AG10803 (cell line): ENCODE data around the genes MBD3L1, ZNF561, COL5A3 and CDKN2D.

DNA sequence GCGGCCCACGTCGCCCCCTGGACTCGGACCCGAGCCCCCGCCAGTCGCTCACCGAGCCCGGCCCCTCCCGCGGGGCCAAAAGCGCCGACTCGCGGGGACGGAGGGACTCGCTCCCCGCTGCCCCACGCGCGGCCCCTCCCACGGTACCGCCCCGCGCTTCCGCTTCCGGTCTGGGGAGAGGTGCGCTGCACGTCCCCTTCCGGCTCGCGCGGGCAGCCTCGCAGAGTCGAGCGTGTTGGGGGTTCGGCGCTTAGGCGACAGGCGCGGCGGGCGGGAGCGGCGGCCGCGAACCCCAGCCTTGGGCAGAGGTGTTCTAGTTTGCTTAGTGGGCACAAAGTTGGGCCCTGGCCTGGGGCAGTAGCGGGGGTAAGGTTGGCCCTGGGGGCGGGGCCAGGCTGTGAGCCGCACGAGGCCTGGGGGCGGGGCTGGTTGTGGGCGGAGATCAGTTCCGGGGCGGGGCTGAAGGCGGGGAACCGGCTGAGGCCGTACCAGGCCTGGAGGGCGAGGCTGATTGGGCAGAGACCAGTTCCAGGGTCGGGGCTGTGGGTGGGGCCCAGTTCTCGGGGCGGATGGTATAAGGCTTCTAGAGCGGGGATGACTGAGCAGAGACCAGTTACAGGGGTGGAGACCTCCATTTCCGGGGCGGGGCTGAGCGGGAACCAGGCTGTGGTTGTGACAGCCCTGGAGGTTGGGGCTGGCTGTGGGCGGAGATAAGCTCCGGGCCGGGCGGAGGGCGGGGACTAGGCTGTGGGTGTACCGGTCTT lies at the start of gene MBD3L1:
TSS of gene MBD3L1 (plus strand) at position 221 of the 764 bp plus-strand sequence.
- RRBS = under 1% methylated on average over 18 of the region's 72 CpGs

- RRBS = no CpG with 5 or more reads among the region's 20 CpGs
These were observed 11.3 kb upstream of the OR1M1 start for GRCh38 chr19:9075308-9076166.

DNA sequence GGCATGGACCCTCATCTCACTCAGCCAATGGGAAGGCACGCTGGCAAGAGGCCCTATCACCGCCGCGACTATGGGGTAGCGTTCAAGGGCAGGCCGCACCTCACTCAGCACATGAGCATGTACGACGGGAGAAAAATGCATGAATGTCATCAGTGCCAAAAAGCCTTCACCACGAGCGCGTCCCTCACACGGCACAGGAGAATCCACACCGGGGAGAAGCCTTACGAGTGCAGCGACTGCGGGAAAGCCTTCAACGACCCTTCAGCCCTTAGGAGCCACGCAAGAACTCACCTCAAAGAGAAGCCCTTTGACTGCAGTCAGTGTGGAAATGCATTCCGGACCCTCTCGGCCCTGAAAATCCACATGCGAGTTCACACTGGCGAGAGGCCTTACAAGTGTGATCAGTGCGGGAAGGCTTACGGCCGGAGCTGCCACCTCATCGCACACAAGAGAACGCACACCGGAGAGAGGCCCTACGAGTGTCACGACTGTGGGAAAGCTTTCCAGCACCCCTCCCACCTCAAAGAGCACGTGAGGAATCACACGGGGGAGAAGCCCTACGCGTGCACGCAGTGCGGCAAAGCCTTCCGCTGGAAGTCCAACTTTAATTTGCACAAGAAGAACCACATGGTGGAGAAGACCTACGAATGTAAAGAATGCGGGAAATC lies 18.5 kb upstream of the OR7D2 start:
- RRBS = 95% methylated on average over 3 of the region's 39 CpGs

DNA sequence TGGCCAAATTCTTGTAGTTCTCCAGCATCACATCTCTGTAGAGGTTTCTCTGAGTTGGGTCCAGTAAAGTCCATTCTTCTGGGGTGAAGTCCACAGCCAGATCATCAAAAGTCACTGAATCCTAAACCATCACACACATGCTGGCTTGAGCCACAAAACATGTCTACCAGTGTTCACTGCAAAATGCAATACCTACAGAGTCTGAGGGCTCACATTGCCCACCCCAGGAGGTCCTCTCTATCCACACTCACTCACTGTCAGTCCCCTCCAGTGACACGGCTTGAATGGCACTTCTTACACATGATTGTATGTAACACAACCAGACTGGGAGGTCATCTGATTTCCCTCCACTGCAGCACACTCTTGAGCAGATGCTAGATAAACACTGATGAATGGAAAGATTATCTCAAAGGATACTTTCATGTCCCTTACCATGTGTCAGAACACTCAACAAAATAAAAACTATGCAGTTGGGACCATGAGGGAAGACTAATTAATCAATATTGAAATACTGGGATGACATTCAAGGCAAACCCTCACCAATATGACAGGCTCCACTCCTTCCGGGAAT lies 16.8 kb downstream of the ZNF266 start:
- RRBS = no CpG with 5 or more reads among the region's 2 CpGs

- RRBS = no CpG with 5 or more reads among the region's 1 CpG
These were observed 10.6 kb downstream of the ZNF426 start for GRCh38 chr19:9527756-9528376.

DNA sequence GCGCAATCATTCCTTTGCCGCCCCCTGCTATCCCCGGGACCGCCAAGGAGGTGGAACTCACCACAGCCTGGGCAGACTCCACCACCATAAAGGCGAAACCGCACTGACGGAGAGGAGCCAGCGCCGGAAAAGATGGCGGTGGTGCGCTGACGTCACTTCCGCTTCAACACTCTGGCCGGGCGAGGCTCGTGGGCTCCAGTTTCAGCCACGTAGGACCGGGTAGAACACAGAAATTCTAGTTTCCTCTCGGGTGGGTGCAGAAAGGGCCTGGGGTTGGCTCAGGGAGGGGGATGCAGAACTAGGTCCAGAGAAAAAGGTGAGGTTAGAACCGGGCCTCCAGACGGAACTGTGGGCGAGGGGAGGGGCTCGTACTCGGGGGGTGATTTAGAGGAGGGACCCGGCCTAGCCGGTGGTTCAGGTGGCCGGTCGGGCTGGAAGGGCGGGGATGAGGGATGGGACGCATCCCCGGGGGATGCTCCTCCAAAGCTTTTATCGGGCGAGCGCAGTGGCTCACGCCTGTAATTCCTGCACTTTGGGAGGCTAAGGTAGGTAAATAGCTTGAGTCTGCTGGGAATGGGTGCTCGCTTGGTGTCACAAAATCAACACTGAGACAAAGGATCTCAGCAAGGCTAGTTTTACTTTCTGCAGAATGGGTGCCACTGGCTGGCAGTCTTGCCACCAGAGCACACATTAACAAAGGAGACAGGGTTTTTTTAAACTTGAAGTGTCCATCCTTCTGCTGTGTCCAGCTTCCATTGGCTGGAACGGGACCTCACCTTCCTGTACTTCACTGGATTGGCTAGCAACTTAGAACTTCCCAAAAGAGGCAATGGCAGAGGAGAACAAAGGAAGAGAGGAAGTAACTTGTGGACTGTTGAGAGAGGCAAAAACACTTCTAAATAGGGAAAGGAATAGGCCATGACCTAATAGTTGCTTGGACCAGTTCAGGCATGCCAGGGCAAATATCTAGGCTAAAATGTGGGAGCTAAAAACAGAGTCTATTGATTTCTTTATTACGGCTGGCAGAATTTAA lies at the start of gene ZNF561:
TSS of gene ZNF561 (minus strand) at position 132 of the 1,033 bp plus-strand sequence.
- RRBS = 1% methylated on average over 22 of the region's 38 CpGs

- RRBS = no CpG with 5 or more reads among the region's 6 CpGs
These were observed 32.9 kb downstream of the COL5A3 start for GRCh38 chr19:9977424-9977842.

DNA sequence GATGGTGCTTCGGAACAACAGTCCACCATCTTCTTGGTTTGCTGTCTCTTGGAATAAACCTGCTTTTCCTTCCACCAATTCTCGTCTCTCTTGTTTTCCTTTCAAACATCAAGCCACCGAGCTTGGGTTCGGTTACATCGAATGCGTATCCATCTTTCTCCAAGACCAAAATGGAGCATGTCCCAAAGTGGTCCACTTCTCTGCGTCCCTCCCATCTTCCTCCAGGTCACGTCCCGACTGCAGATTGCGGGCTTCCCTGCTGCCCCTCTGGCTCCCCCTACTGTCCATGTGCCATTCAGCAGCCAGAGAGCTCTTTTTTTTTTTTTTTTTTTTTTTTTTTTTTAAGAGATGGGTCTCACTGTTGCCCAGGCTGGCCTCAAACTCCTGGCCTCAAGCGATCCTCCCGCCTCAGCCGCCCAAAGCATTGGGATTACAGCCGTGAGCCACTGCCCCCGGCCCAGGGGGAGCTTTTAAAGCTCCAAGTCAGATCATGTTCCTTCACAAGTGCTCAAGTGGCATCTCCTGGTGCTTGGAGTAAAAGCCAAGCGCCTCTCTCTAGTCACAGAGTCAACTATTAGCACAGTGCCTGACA lies 10.1 kb downstream of the COL5A3 start:
- RRBS = no CpG with 5 or more reads among the region's 16 CpGs

- RRBS = no CpG with 5 or more reads among the region's 9 CpGs
These were observed 8.4 kb downstream of the COL5A3 start for GRCh38 chr19:10001805-10002475.

DNA sequence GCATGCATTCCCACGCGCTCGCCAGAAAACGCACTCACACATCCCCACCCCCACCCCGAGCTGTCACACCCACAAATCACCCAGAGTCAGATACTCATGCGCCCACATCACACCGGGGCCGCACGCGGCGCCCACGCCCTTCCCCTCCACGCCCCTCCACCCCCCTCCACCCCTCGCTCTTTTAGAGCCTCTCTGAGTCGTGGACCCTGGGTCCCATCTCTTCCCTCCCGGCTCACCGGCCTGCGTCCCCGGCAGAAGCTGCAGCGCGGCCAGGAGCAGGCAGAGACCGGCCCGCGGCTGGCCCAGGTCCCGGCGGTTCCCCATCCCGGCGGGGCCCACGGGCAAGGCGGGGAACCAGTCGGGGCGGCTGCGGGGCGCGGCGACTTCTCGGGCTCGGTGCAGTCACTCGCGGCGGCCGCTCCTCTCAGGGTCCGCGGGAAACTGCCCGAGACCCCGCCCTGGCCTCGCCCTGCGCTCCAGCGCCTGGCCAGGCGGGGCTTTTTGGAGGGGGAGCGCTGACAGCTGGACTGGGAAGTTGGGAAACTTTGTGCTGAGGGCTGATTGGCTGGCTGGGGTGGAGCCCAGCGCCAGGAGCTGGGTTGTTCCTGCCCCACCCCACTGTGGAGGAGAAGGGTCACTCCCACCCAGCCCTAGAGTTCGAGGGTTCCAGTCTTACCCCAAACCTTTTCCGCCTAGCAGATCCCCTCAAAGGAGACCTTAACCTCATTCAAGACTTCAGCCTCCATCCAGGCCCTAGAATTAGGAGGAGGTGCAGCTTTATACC lies at the start of gene COL5A3:
TSS of gene COL5A3 (minus strand) at position 443 of the 784 bp plus-strand sequence.
- RRBS = 0% methylated on average over 2 of the region's 54 CpGs

GRCh38 chr19:10095681-10096690 lies 6.5 kb downstream of the ANGPTL6 start:
- RRBS = 3% methylated on average over 44 of the region's 112 CpGs

DNA sequence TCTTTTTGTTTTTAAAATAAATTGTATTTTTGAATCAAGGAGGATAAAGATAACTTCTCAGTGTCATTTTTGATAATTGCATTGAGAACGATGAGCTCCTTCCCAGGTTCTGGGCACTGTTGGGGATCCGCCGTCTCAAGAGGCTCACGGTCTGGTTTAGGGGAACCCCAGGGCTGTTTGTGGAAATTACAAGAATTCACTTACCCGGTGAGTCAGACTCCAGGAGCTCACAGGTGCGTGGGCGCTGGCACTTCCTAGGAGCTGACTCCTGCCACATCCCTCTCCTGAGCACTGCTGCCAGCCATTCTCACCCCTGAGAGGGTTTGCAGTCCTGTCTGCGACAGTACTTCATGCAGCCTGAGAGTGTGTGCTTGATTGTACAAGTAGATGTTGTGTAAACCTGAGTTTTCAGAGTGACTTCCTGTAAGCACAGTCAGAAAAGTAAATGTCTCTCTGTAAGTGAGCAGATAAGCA lies 8.0 kb downstream of the MRPL4 start:
- RRBS = no CpG with 5 or more reads among the region's 8 CpGs

GRCh38 chr19:10305433-10305843 lies 10.4 kb downstream of the FDX2 start:
- RRBS = no CpG with 5 or more reads among the region's 9 CpGs

GRCh38 chr19:10408625-10409255 lies 5.4 kb upstream of the CDC37 start:
- RRBS = no CpG with 5 or more reads among the region's 12 CpGs

- RRBS = no CpG with 5 or more reads among the region's 4 CpGs
These were observed 3.2 kb downstream of the PDE4A start for GRCh38 chr19:10423495-10423921.

- RRBS = 3% methylated on average over 28 of the region's 72 CpGs
These were observed 541 bp downstream of the KEAP1 start for GRCh38 chr19:10502530-10503099.

DNA sequence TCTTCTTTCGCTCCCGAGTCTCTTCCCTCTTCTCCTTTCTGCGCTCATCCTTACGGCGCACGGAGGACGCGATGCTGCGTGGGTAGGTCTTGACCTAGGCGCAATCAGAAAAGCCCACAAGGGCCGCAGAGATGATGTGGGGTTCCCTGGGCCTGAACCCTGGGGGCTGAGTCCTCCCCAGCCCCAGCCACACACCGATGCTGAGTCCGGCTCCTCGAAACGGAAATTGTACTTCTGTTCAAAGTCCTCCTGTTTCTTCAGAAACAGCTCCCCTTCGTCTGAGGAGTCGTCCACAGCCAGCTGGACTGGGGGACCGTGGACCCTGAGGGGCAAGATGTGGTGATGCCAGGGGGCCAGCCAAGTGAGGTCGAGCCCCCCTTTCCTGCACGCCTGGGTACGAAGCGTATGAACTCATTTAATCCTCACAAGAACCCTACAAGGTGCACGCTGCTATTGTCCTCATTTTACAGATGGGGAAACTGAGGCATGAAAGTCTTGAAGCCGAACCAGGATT lies 6.1 kb downstream of the KRI1 start:
- RRBS = no CpG with 5 or more reads among the region's 24 CpGs

- RRBS = no CpG with 5 or more reads among the region's 10 CpGs
These were observed 5.6 kb downstream of the KRI1 start for GRCh38 chr19:10560130-10560707.

- RRBS = no CpG with 5 or more reads among the region's 19 CpGs
These were observed 4.9 kb downstream of the KRI1 start for GRCh38 chr19:10560769-10561430.

DNA sequence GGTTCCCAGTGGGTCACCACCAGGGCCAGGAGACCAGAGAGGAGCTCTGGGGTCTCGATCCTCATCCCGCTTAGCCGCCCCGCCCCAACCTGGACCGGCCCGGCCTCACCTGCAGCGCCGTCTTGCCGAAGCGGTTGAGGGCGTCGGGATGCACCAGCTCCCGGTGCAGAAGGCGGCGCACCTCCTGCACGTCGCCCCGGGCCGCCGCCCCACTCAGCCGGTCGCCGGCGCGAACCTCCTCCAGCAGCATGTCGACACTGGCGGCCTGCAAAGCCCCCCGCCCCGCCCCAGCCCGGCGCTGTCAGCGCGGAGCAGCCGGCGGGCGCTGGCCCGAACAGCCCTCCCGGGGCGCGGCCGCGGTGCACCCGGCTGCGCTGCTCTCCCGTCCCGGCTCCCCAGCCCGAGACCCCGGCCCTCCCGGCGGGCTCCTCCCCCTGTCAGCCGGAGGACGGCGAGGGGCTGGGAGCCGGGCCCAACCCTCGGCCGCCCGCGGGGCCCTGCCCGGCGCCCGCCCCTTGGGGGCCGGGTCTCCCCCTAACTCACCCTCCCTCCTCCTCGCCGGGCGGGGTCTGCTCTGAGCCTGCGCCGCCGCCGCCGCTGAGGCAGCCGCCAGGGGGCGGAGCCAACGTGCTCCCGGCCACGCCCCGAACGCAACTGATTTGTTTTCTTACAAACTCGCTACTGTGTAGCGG lies at the start of gene CDKN2D:
TSS of gene CDKN2D (minus strand) at position 576 of the 692 bp plus-strand sequence.
- RRBS = 2% methylated on average over 39 of the region's 79 CpGs